ENCODE measurements around a stretch of chr7.

- RRBS = 90% methylated on average over 2 of the region's 20 CpGs
These were observed 23.4 kb downstream of the MDH2 start for GRCh38 chr7:76071259-76071819.

- RRBS = 15% methylated on average over 10 of the region's 40 CpGs
These were observed 51.4 kb upstream of the SRRM3 start for GRCh38 chr7:76150193-76150797.

- RRBS = no CpG with 5 or more reads among the region's 7 CpGs
These were observed 16.5 kb downstream of the SRRM3 start for GRCh38 chr7:76218011-76218684.

- RRBS = no CpG with 5 or more reads among the region's 24 CpGs
These were observed 5.3 kb upstream of the HSPB1 start for GRCh38 chr7:76296677-76298064.

GRCh38 chr7:76351911-76352590, 6.7 kb downstream of the YWHAG start:
- RRBS = no CpG with 5 or more reads among the region's 9 CpGs

- RRBS = no CpG with 5 or more reads among the region's 11 CpGs
These were observed 1.3 kb downstream of the YWHAG start for GRCh38 chr7:76357400-76357972.

DNA sequence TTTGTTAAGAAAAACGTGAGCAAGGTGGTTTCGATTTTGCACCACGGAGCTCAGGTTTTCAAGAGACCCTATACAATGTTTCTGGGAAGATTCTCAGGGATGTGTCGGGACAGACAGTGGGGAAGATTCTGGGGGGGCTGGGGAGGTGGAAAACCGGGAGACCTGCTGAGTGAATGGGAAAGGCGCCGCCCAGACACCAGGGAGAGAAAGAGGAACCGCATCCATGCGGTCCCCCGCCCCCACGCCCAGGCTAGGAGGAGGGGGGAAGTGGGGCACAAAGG, 744 bp downstream of the YWHAG start:
- RRBS = no CpG with 5 or more reads among the region's 11 CpGs

- RRBS = no CpG with 5 or more reads among the region's 8 CpGs
These were observed 18.8 kb upstream of the YWHAG start for GRCh38 chr7:76377487-76378042.

- RRBS = no CpG with 5 or more reads among the region's 8 CpGs
These were observed 28.5 kb upstream of the SPDYE16 start for GRCh38 chr7:76571305-76572243.

- RRBS = no CpG with 5 or more reads among the region's 12 CpGs
These were observed 16.9 kb downstream of the POMZP3 start for GRCh38 chr7:76609991-76610849.

DNA sequence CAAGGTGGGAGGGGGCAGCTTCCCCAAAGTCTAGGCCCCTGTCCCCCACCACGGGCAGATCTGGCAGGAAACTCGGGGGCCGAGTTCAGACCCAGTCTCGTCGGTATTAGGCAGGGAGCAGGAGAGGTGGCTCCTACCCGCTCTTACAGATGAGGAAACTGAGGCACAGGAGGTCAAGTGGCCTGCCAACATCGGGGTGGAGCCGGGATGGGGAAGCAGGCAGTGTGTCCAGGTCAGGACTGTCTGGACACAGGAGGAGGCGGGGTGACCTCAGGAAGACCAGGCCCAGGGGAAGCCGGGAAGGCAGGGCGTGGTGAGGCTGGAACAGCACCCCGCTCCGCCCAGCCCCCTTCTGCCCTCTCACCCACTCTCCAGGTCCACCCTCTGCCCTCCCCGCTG, 26.2 kb downstream of the SPDYE17 start:
- RRBS = no CpG with 5 or more reads among the region's 14 CpGs

DNA sequence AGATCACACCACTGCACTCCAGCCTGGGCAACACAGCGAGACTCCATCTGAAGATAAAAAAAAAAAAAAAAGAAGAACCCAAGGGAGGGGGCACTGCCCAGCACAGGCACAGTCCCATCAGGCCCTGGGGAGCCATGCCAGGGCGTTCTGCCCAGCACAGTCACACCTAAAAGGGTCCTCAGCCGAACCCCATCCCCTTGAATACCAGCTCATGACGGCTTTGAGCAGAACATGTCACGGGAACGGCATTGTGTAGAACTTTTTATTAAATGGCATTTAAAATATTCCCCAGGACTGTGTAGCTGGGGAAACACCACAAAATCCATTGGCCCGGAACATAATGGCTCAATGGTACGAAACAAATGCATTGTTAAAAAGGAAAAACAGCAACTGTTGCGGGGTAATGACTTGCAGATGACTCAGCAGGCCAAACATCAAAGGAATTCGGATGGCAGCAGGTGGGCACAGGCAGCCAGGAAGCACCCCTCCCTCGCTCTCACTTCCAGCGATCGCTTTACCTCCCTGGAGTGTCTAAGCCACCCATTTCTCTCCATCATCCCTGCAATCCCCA, 22.1 kb downstream of the SPDYE17 start:
- RRBS = no CpG with 5 or more reads among the region's 13 CpGs

DNA sequence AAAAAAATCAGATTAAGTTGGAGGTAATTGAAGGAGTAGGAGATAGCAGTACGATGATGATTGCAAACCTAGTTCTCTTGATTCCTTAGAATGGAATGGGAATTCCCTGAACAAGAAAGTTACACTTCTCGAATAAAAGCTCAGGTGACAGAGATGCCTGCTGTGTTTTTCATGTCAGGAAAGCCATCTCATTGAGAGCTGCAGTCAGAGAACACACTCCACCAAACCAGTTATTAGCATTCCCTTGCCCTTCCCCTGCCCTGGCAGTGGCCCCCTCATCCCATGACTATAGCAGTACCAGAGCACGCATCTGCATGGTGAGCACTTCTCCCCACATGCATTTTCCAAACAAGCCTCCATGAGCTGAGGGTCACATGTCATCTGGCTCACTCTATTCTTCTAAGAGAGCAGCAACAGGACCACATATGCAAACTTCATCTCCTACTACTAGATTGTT, 42.4 kb upstream of the FGL2 start:
- RRBS = no CpG with 5 or more reads among the region's 3 CpGs

- RRBS = no CpG with 5 or more reads among the region's 3 CpGs
These were observed 84.5 kb downstream of the GSAP start for GRCh38 chr7:77331724-77332067.

GRCh38 chr7:77396850-77397463, 19.2 kb downstream of the GSAP start:
- RRBS = no CpG with 5 or more reads among the region's 3 CpGs

DNA sequence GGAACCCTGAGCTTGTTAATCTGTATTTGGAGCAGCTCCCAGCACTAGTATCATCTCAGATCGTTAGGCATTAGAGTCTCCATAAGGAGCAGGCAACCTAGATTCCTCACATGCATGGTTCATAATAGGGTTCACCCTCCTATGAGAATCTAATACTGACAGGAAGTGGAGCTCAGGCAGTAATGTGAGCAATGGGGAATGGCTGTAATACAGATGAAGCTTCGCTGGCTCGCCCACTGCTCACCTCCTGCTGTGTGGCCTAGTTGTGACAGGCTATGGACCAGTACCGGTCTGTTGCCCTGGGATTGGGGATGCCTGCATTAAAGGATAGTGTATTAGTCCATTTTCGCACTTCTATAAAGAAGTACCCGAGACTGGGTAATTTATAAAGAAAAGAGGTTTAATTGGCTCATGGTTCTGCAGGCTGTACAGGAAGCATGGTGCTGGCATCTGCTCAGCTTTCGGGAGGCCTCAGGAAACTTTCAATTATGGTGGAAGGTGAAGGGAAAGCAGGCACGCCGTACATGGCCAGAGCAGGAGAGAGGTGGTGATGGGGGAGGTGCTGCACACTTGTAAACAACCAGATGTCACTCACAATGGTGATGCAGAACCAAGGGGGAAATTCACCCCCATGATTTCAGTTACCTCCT, 49.7 kb downstream of the RSBN1L start:
- RRBS = no CpG with 5 or more reads among the region's 9 CpGs

DNA sequence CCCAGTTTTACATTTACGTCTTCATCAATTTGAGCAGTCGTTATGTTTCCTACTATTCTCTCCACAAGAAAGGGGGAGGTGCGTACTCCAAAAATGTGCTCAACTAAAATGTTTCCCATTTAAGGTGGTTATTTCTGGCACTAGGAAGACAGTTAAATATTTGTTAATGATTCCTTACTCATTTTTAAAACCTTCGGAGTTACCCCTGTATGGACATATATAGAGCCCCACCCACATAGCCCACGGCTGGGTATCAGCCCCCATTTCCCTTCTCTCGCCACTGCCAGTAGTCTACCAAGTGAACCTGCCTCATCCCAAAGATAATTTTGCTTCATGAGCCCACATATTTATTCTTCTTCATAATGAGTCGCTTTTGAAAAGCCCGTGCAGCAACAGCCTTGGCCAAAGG, 719 bp downstream of the TMEM60 start:
- RRBS = no CpG with 5 or more reads among the region's 8 CpGs

DNA sequence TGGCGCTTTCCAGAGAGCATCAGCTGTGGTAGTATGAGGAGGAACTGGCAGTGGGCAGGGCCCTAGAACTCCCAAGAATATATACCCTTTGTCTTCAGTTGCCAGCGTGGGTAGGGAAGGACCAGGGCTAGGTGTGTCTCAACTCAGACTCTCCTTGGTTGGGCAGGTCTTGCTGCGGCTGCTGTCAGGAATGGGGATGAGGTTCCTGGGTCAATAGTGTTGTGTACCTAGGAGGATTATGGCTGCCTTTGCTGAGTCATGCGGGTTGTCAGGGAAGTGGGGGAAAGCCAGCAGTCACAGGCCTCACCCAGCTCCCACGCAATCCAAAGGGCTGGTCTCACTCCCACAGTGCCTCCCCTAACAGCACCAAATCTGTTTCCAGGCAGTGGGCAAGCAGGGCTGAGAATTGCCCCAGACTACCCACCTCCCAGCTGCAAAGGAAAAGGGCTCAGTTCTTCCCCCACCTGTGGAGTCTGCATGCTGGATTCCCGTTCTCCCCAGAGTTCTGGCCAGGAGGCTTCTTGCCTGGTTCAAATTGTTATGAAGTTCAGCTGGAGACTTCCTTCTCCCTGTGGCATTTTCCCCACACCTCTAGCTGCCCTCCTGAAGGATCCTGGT, 191.9 kb upstream of the TMEM60 start:
- RRBS = no CpG with 5 or more reads among the region's 6 CpGs

DNA sequence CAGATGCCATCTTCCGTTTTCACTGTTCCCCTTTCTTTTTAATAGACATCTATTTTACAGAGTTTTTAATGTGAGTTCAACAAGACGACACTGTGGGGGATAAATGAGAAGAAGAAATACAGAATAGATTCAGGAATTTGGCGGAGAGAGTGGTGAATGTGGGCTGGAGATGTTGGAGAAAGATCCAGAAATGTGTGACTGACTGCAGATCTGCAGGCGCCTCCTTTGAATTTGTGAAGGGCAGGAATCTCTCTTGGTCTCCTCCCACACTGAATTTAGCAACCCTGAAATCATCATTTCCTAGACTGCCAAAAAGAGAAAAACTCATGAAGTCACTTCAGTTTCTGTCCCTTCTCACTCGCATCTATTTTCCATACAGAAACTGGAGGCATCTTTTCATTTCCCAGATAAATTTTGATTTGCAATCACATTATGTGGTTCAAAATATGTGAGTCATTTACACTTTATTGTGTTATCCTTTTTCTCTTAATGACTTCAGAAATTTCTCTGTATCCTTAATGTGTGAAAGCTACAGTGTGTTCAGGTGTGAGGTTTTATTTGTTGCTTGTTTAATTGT, 128.7 kb downstream of the GNAI1 start:
- RRBS = no CpG with 5 or more reads among the region's 5 CpGs

DNA sequence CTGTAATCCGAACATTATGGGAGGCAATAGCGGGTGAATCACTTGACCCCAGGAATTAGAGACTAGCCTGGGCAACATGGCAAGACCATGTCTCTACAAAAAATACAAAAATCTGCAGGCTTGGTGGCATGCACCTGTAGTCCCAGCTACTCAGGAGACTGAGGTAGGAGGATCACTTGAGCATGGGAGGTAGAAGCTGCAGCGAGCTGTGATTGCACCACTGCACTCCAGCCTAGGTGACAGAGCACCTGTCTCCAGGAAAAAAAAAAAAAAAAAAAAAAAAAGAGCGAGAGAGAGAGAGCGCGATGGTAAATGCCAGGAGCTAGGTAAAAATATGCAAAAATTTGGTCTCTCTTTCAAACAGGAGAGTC, 78.6 kb downstream of the SEMA3C start:
- RRBS = no CpG with 5 or more reads among the region's 6 CpGs